Adrenal gland (tissue), 7 donors: ENCODE measurements around a stretch of chr4.

DNA sequence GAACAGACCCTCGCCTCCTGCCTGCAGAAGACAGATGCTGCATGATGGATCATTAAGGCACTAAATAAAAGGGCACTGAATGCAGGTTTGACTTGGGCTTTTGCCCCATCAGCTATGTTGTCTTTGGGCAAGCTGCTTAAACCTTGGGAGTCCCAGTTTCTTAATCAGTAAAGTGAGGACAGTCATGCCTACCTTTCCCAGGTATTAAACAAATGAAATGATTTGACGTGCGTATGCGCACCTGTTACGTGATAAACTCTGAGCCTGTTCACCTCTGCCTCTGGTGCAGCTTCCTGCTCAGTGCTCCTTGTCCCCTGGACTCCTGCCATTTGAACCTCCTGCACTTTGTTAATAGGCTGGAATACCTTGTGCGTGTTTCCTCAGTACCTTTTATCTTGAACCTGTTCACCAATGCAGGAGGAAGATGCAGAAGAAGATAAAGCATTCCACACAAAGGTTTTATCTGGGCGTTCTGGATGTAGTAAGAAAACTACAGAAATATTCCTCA lies 111.7 kb downstream of the CRACD start:
- PRO-cap, 3 experiments, result no peak in any of the 3 experiments
- RAMPAGE, long total RNA, 4 experiments, result no peak in any of the 4 experiments
- RRBS, result no CpG with 5 or more reads among the region's 7 CpGs

- PRO-cap, 3 experiments, result no peak in any of the 3 experiments
- RAMPAGE, long total RNA, 4 experiments, result no peak in any of the 4 experiments
- RRBS, result no CpG with 5 or more reads among the region's 4 CpGs
Measured at GRCh38 chr4:56215851-56216416, 167.0 kb downstream of the CRACD start.

DNA sequence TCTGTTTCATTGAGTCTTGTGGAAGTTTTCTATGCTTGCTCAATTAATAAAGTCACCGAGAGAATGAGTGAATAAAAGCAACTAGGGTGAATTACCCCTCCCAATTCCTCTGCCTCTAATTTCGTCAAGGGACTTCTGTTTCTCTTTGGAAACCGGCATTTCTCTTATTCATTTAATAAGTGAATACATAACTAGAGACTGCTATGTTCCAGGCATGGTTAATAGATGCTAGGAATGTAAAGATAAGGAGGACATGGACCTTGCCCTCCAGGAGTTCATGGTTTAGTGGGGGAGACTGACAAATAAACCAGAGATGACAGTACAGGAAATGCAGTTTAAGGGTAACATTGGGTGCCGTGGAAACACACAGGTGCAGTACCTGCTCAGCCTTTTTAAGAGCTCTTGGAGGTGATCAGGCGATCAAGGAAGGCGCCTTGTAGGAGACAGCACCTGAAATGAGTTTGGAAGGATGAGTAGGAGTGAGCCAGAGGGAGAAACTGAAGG lies 145.9 kb downstream of the AASDH start:
- PRO-cap, 3 experiments, result no peak in any of the 3 experiments
- RAMPAGE, long total RNA, 4 experiments, result no peak in any of the 4 experiments
- RRBS, result no CpG with 5 or more reads among the region's 6 CpGs

DNA sequence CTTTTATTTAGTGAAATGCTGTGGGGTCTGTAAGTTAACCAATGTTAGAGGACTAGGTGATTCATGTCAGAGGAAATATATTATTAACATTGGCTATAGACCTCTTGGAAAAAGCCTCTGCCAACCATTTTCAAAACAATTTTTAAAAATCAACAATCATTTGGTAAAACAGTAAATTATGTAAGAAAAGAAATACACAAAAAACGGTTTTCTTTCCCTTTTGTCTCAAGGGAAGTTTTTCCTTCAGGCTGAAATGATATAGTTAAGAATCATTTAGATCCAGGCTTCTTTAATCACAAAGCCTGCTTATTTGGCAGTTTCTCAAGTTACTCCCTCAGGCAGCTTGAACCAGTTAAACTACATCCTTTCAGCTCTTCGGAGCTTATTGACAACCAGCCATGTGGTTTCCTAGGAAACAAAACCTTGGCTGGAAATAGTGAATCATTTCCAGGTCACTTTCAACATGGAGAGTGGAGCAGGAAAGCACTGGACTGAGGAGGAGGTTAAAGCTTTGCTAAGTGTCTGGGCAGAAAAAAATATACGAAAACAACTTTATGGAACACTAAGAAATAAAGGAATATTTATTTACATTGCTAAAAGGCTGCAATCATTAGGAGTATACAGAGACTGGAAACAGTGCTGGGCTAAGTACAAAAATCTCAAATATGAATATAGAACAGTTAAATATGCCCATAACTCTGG lies 22.9 kb upstream of the AASDH start:
- PRO-cap, 3 experiments, result peak in 3 of 3 experiments; most common plus-strand start position 455 of the sequence (in 3); most common minus-strand start position 256 of the sequence (in 1)
- RAMPAGE, long total RNA, 4 experiments, result start-site peak on the plus strand in 1 of 4 experiments, centred at position 446 of the sequence, 17 reads per replicate
- RRBS, result no CpG with 5 or more reads among the region's 3 CpGs

DNA sequence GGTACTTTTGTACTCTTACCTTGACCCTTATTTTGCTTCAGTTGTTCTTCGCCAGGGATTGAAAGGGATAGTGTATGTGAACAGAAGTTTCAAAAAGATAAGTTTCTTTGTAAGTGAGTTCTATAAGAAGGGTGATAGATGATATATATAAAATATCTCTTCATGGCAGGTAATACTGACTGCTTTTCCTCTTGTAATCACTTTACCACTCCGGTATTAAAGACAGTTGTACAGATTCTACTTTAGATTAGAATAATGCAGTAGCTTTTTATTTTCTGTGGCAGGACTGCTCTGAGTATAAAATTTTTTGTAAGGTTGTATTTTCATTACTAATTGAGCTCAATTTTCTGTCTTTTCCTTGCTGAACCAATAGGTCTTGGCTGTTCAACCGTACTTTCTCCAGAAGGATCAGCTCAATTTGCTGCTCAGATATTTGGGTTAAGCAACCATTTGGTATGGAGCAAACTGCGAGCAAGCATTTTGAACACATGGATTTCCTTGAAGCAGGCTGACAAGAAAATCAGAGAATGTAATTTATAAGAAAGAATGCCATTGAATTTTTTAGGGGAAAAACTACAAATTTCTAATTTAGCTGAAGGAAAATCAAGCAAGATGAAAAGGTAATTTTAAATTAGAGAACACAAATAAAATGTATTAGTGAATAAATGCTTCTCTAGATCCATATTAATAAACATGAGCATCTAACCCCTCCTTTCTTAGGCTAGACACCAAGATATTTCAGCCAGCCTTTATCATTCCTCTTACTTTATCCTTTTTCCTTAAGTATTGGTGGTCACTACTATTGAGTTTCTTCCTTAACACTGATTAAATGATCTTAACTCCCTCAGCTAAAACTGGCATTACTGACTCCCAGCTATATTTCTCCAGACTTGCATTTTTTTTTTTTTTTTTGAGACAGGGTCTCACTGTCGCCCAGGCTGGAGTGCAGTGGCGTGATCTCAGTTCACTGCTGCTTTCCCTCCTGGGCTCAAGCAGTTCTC lies 8.1 kb upstream of the SRP72 start:
- PRO-cap, 3 experiments, result no peak in any of the 3 experiments
- RAMPAGE, long total RNA, 4 experiments, result no peak in any of the 4 experiments
- RRBS, result no CpG with 5 or more reads among the region's 6 CpGs

- PRO-cap, 3 experiments, result no peak in any of the 3 experiments
- RAMPAGE, long total RNA, 4 experiments, result no peak in any of the 4 experiments
- RRBS, result no CpG with 5 or more reads among the region's 10 CpGs
Measured at GRCh38 chr4:56462584-56463192, 4.7 kb upstream of the SRP72 start.

- PRO-cap, 3 experiments, result no peak in any of the 3 experiments
- RAMPAGE, long total RNA, 4 experiments, result no peak in any of the 4 experiments
- RRBS, result 7% methylated on average over 7 of the region's 33 CpGs
Measured at GRCh38 chr4:56655597-56655910, 25.5 kb downstream of the HOPX start.

DNA sequence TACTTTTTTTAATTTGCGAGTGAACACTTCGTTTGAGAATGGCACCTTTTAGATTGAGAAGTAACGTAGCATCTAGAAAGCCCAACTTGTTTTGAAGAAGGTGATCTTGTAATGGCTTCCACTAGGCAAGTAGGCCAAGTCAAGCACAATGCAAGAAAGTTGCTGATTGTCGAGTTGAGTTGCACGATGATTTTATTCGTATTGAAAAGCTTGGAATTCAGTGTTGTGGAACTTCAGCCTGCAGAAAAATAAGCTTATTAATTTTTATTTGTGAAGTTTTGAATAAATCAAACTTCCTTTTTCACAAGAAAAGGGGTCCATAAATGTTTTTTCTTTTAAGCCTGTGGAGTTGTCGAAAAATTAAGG lies 2.0 kb downstream of the REST start:
- PRO-cap, 3 experiments, result no peak in any of the 3 experiments
- RAMPAGE, long total RNA, 4 experiments, result no peak in any of the 4 experiments
- RRBS, result no CpG with 5 or more reads among the region's 7 CpGs

DNA sequence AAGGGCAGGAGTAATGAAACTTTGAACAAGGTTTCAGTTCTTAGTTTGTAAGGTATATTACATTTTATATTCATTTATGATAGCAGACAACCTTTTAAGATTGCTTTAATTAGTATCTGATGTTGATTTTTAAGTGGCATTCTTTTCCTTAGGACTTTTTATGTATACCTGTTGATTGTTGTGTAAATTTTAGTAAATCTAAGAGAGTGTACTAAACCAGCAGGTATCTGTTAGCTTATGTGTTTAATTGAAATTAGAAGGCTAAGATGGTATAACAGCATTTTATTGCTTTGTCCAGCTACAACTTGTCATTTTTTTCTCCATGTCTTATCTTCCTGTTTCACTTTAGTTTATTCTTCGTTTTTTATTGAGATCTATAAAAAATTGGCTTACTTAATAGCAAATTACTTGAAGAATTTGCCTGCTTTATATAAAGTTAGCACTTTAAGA lies 24.5 kb downstream of the REST start:
- PRO-cap, 3 experiments, result no peak in any of the 3 experiments
- RAMPAGE, long total RNA, 4 experiments, result no peak in any of the 4 experiments
- RRBS, result no CpG with 5 or more reads among the region's 1 CpG

GRCh38 chr4:57022913-57023583 lies 44.4 kb downstream of the POLR2B start:
- PRO-cap, 3 experiments, result no peak in any of the 3 experiments
- RAMPAGE, long total RNA, 4 experiments, result no peak in any of the 4 experiments
- RRBS, result no CpG with 5 or more reads among the region's 7 CpGs

DNA sequence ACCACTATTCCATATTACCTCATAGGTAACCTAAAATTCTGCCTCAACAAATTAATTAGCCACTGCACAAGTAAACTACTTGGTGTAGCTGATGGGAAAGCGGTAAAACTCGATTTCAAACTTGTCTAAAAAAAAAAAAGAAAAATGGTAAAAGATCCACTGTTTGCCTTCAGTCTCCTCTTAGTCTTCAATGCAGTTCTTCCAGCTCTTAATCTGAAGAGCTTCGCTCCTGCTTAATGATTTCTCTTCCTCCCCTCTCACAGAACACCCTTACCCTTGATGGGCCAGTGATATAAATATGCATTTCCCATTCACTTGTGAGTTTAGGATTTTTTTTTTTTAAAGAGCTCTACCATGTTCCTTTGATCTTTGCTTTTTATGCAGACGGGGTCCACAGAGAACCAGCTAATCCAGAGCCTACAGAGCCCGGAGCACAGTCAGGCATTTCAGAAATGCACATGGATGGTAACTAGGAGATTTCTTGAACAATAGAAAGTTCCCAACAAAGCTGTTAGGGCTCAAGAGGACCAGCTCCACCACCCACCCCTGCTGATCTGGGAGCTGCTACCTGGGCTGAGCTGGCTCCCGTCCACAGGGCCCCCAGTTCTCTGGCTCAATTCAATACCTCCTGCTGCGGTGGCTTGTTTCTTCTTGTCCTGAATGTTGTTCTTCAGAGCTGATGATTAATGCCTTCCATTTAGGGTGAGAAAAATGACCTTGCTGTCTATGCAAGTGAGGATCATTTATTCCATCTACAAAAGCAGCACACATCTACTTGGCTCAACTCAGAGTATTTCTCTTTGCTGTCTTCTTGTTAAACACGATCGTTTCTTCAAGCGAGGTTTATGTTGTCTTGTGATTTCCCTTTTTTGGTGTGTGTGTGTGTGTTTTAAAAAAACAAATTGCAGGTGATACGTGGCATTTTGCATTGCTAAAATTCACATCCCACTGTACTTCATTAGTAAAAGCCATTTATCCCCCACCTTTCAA lies 31.5 kb downstream of the IGFBP7 start:
- PRO-cap, 3 experiments, result no peak in any of the 3 experiments
- RAMPAGE, long total RNA, 4 experiments, result no peak in any of the 4 experiments
- RRBS, result no CpG with 5 or more reads among the region's 11 CpGs

GRCh38 chr4:57111174-57111501 lies 953 bp upstream of the IGFBP7 start:
- PRO-cap, 3 experiments, result no peak in any of the 3 experiments
- RAMPAGE, long total RNA, 4 experiments, result no peak in any of the 4 experiments
- RRBS, result no CpG with 5 or more reads among the region's 5 CpGs

- PRO-cap, 3 experiments, result no peak in any of the 3 experiments
- RAMPAGE, long total RNA, 4 experiments, result no peak in any of the 4 experiments
- RRBS, result no CpG with 5 or more reads among the region's 2 CpGs
Measured at GRCh38 chr4:60564933-60565265, 635.2 kb upstream of the ADGRL3 start.

DNA sequence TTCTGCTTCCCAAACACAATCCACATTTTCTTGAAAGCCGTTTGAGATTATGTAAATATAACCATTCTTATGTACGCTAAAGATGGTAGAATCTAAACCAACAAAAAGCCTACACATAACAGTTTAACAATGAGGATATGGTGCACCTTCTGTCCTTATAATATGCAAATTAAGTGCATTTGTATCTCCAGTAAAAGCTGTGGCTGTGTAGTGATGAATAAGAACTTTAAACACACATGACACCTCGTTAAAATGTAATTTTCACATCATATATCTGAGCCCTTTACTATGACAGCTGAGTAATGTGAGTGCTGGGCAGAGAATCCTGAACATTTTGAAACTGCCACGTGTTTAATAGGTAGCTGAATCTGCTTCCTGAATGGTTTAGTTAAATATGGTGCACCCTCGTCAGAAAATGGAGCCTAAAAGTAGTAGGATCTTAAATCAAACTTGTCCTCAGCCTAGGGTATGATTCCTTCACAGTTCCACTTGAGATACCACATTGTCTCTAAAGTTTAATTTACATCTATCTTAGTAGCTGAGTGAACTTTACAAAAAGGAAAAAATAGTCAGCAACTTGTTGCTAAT lies 540.8 kb downstream of the ADGRL3 start:
- PRO-cap, 3 experiments, result no peak in any of the 3 experiments
- RAMPAGE, long total RNA, 4 experiments, result no peak in any of the 4 experiments
- RRBS, result no CpG with 5 or more reads among the region's 5 CpGs

- PRO-cap, 3 experiments, result no peak in any of the 3 experiments
- RAMPAGE, long total RNA, 4 experiments, result no peak in any of the 4 experiments
- RRBS, result no CpG with 5 or more reads among the region's 1 CpG
Measured at GRCh38 chr4:62324084-62324592, 1124.0 kb downstream of the ADGRL3 start.

- PRO-cap, 3 experiments, result no peak in any of the 3 experiments
- RAMPAGE, long total RNA, 4 experiments, result no peak in any of the 4 experiments
- RRBS, result no CpG with 5 or more reads among the region's 3 CpGs
Measured at GRCh38 chr4:64340439-64341184, 68.6 kb downstream of the TECRL start.

GRCh38 chr4:67543939-67544475 lies 1.3 kb downstream of the CENPC start:
- PRO-cap, 3 experiments, result peak in 1 of 3 experiments; most common plus-strand start chr4:67544362 (in 1)
- RAMPAGE, long total RNA, 4 experiments, result no peak in any of the 4 experiments
- RRBS, result no CpG with 5 or more reads among the region's 6 CpGs

DNA sequence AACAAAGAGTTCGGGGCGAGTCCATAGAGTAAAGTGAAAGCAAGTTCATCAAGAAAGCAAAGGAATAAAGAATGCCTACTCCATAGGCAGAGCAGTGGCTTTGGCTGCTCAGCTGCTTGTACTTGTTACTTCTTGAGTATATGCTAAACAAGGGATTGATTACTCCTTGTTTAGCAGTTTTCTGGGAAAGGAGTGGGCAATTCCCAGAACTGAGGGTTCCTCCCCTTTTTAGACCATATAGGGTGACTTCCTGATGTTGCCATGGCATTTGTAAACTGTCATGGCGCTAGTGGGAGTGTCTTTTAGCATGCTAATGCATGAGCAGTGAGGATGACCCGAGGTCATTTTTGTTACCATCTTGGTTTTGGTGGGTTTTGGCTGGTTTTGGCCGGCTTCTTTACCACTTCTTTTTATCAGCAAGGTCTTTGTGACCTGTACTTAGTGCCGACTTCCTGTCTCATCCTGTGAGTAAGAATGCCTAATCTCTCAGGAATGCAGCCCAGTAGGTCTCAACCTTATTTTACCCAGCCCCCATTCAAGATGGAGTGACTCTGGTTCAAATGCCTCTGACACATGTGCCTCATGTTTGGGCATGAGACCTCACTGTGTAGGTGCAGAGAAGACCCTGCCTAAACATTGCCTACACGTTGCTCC lies 20.9 kb upstream of the UBA6 start:
- PRO-cap, 3 experiments, result no peak in any of the 3 experiments
- RAMPAGE, long total RNA, 4 experiments, result no peak in any of the 4 experiments
- RRBS, result no CpG with 5 or more reads among the region's 7 CpGs

GRCh38 chr4:68568112-68568804 lies 7.9 kb downstream of the UGT2B17 start:
- PRO-cap, 3 experiments, result no peak in any of the 3 experiments
- RAMPAGE, long total RNA, 4 experiments, result no peak in any of the 4 experiments
- RRBS, result no CpG with 5 or more reads among the region's 5 CpGs

DNA sequence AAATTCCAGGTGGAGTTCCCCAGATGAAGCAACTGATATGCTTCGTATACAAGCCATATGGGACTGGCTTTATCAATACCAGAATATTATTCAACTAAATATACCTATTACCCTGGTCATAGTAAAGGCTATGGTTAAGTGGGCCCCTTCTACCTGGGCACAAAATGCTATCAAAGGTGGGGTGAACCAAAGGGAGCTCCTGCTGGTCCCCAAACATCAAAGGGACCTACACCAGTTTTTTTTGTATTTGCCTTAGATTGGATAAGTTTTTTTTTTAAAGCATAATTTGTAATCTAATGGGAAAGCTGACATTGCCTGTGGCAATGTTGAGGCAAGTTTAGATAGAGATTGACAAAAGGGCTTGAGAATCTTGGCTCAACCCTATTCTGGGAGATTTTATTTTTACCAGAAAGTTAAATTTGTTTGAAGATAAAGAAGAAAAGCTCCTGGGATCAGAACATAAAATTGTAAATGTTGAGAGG lies 9.4 kb upstream of the UGT2A3 start:
- PRO-cap, 3 experiments, result no peak in any of the 3 experiments
- RAMPAGE, long total RNA, 4 experiments, result no peak in any of the 4 experiments
- RRBS, result no CpG with 5 or more reads among the region's 1 CpG